Stomach (tissue), 7 donors: Measurements from ENCODE around the gene TPMT.

DNA sequence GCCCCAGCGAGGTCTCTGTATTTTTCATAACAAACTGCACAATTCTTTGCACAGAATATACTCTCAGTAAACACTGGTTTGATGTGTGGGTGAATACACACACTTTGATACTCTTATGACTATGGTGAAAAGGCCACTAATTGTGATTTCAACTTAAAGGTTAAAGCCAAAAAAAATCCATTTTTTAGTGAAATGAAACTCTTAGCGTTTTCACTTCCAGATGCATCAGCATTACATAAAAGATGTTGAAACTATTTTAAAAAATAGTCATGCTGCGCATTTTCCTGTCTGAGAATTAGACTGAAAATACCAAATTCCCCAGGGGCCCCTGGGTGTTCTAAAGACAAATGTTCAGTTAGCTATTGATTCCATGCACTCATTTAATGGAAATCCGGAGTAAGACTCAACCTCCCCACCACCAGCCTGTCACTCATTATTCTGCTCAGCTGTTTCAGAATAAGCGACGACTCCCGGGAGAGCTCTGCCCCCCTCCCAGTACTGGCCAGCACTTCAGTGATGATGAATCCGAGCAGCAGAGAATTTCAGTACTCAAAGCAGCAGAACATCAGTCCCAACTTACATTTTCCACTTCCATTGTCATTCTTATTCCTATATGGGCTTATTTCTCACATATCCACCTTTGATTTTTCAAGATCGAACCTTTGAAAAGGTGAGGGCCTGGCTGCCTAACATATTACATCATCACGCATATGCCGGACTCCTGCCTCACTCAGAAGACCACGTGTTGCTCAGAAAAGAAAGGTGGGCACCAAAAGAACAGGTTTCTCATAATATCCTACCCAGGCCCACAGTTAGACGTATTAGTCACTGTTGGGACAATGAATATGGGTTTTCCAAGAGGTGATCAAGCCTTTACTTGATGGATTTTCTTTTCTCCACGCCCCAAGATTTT lies 169.3 kb downstream of the ATXN1 start:
- PRO-cap = no peak
- RAMPAGE, long total RNA, 5 experiments = no peak in any of the 5 experiments
- RRBS = 86% methylated on average over 4 of the region's 14 CpGs

- PRO-cap = no peak
- RAMPAGE, long total RNA, 5 experiments = no peak in any of the 5 experiments
- RRBS = no CpG with 5 or more reads among the region's 6 CpGs
These were observed 80.1 kb downstream of the ATXN1 start for GRCh38 chr6:16681120-16681536.

GRCh38 chr6:16689176-16690004 lies 71.9 kb downstream of the ATXN1 start:
- PRO-cap = no peak
- RAMPAGE, long total RNA, 5 experiments = no peak in any of the 5 experiments
- RRBS = no CpG with 5 or more reads among the region's 5 CpGs

DNA sequence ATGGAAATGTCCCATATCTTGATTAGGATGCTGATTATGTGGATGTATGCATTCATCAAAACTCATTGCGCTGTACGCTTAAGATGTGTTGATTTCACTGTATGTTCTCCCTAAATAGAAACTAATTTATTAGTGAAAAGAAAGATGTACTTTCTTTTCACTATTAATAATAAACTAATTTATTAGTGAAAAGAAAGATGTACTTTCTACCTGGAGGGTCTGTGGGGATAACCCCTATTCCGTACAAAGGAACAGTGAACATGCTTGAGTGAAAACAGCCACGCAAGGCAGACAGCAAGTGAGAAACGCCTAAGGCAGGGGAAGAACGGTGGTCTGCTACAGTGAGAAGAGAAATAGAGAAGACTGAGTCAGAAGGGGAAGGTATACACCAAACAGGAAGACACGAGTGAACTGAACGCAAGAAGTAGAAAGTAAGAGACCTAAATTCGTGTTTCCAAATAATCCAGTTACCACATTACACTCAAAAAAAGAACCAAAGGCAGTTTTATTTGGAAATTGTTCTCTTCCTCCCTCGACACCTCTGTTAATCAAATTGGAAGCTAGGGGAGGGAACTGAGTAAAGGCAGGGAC lies 49.1 kb downstream of the ATXN1 start:
- PRO-cap = no peak
- RAMPAGE, long total RNA, 5 experiments = no peak in any of the 5 experiments
- RRBS = no CpG with 5 or more reads among the region's 10 CpGs

- PRO-cap = unidirectional peak, minus-strand start at chr6:16728137
- RAMPAGE, long total RNA, 5 experiments = no peak in any of the 5 experiments
- RRBS = no CpG with 5 or more reads among the region's 6 CpGs
These were observed 33.1 kb downstream of the ATXN1 start for GRCh38 chr6:16728053-16728615.

GRCh38 chr6:16760696-16760945 lies 639 bp downstream of the ATXN1 start:
- PRO-cap = bidirectional peak, plus-strand start at chr6:16760883, minus-strand start at chr6:16760638
- RAMPAGE, long total RNA, 5 experiments = no peak in any of the 5 experiments
- RRBS = 2% methylated on average over 23 of the region's 29 CpGs

- PRO-cap = no peak
- RAMPAGE, long total RNA, 5 experiments = no peak in any of the 5 experiments
These were observed 26.0 kb upstream of the ATXN1 start for GRCh38 chr6:16787221-16787793.

GRCh38 chr6:17278652-17279086 lies 2.5 kb upstream of the RBM24 start:
- PRO-cap = no peak
- RAMPAGE, long total RNA, 5 experiments = no peak in any of the 5 experiments
- RRBS = no CpG with 5 or more reads among the region's 8 CpGs

GRCh38 chr6:17297590-17298318 lies 16.6 kb downstream of the RBM24 start:
- PRO-cap = no peak
- RAMPAGE, long total RNA, 5 experiments = no peak in any of the 5 experiments
- RRBS = no CpG with 5 or more reads among the region's 5 CpGs

GRCh38 chr6:17318246-17318919 lies 37.2 kb downstream of the RBM24 start:
- PRO-cap = no peak
- RAMPAGE, long total RNA, 5 experiments = no peak in any of the 5 experiments
- RRBS = no CpG with 5 or more reads among the region's 3 CpGs

- PRO-cap = no peak
- RAMPAGE, long total RNA, 5 experiments = no peak in any of the 5 experiments
- RRBS = no CpG with 5 or more reads among the region's 1 CpG
These were observed 1.0 kb downstream of the FAM8A1 start for GRCh38 chr6:17601297-17601382.

GRCh38 chr6:17683721-17684295 lies 22.9 kb downstream of the NUP153 start:
- PRO-cap = no peak
- RAMPAGE, long total RNA, 5 experiments = no peak in any of the 5 experiments
- RRBS = no CpG with 5 or more reads among the region's 3 CpGs

DNA sequence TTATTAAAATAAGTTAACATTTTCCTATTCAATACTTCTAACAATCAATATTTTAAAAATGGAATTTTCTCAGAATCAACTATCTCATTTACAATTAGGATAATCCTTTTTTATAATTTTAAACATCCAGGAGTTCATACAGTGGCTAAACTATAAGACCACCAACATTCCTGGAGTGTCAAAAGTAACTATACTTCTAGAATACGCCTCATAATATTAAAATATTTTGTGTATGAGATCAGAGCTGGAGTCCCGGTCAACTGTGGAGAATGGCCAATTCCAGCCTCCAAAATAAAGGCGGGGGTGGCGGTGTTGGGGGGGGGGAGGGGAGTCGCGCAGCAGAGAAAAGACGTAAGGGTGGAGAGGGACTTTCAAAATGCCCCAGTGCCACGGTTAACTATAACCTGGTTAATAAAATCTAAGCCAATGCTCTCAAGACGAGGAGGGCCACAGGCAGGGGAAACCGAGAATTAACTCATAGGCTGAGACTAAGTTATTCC lies 1.4 kb downstream of the NUP153 start:
- PRO-cap = bidirectional peak, plus-strand start at position 341 of the sequence, minus-strand start at position 264 of the sequence
- RAMPAGE, long total RNA, 5 experiments = no peak in any of the 5 experiments
- RRBS = no CpG with 5 or more reads among the region's 10 CpGs

DNA sequence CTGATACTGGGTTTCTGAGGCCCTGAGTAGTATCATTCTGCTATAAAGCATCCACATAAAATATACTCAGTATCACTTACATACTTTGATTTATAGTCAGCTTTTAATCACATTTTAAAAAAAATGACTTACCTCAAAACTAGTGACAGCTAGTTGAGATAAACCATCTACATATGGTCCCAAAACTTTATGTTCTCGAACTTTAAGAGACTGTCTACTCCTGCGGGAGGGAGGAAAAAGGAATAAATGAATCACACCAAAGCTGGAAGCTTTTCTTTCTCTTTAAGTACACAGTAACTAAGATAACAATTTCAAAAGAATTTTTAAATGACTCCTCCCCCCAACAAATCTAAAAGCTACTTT lies 135.6 kb downstream of the KIF13A start:
- PRO-cap = no peak
- RAMPAGE, long total RNA, 5 experiments = no peak in any of the 5 experiments
- RRBS = no CpG with 5 or more reads among the region's 2 CpGs

DNA sequence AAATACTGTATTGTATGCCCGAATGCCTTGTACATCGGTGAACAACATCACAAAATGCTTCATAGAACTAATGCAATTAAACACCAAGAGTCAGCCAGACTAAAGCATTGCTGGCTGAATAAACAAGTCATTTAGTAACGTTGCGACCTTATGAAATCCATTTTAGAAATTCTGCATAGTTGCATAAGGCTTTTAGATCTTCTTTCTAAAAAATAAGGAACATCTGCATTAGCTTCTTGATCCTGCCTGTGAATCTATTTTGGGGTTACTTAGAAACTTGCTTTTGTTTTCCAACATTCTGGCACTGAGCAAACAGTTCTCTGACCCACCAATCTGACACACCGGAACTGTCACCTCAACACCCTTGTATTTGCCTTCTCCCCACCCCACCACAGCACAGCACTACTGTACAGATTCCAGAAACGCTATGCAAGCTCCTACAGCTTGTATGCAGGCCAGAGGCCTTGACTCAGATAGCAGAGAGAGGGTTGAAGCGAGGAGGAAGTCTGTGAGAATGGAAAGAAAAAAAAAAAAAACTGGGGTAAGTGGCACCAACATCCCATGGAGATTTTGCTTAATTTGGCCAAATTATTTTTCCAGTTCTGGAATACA lies 55.0 kb downstream of the KIF13A start:
- PRO-cap = no peak
- RAMPAGE, long total RNA, 5 experiments = no peak in any of the 5 experiments
- RRBS = no CpG with 5 or more reads among the region's 7 CpGs

GRCh38 chr6:17987997-17988500 lies 614 bp upstream of the KIF13A start:
- PRO-cap = bidirectional peak, plus-strand start at chr6:17988066, minus-strand start at chr6:17987901; bidirectional peak, plus-strand start at chr6:17988424, minus-strand start at chr6:17988152
- RAMPAGE, long total RNA, 5 experiments = no peak in any of the 5 experiments
- RRBS = 2% methylated on average over 17 of the region's 35 CpGs

GRCh38 chr6:18154775-18155231 lies at the start of gene TPMT:
Gene TPMT, minus strand, starts transcription at chr6:18155077.
- PRO-cap = unidirectional peak, minus-strand start at chr6:18154892; bidirectional peak, plus-strand start at chr6:18155422, minus-strand start at chr6:18155074
- RAMPAGE, long total RNA, 5 experiments = start-site peak on the minus strand in 5 of 5 experiments, at chr6:18155062-18155147 at its widest, 38 to 685 reads per replicate
- RRBS = no CpG with 5 or more reads among the region's 41 CpGs

DNA sequence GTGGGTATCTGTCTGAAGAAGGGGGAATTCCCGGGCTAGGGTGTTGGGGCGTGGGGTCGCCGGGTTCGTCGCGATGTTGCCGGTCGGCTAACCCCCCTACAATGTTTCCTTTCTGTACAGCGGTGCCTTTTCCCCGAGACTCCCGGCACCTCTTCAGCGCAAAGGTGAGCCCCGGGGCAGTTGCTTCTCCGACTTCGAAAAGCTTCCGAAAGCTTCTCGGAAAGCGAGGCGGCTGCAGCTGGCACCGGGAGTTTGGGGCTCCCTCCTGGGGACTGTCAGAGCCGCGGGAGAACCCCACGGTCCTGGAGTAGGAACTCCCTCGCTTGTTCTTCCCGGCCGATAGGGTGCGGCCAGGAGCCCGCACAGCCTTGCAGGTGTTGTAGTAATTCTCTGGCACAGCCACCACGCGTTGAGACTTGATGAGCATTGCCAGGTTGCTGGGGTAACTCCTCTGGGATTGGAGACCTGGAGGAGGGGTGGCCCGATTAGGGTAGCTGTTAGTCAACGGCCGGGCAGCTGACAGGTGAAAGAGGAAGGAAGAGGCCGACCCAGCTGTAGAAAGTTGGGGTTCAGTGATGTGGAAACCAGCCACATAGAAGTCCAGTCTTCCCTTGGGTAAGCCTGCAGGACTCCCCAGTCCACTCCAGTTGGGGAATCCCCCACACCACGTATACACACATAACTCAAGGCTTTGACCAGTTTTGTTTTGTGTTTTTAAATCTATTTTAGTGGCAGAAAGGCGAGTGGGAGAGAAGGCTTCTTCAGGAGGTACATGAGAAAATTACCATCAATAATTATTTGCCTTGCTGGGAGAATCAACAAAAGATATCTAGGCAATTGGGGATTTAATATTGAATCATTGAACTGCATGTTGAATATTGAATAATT lies 785 bp downstream of the KDM1B start:
- PRO-cap = bidirectional peak, plus-strand start at position 522 of the sequence, minus-strand start at position 341 of the sequence
- RAMPAGE, long total RNA, 5 experiments = no peak in any of the 5 experiments
- RRBS = 1% methylated on average over 15 of the region's 37 CpGs

- PRO-cap = no peak
- RAMPAGE, long total RNA, 5 experiments = start-site peak on the plus strand in 1 of 5 experiments, at chr6:18161085-18161333 at its widest, 5 reads per replicate
- RRBS = no CpG with 5 or more reads among the region's 2 CpGs
These were observed 5.9 kb downstream of the KDM1B start for GRCh38 chr6:18161068-18161640.

- PRO-cap = bidirectional peak, plus-strand start at chr6:18359755, minus-strand start at chr6:18359694
- RAMPAGE, long total RNA, 5 experiments = no peak in any of the 5 experiments
These were observed 27.7 kb upstream of the RNF144B start for GRCh38 chr6:18359421-18359861.